Pericardium (tissue), 1 donor: ENCODE measurements around a stretch of chr2.

DNA sequence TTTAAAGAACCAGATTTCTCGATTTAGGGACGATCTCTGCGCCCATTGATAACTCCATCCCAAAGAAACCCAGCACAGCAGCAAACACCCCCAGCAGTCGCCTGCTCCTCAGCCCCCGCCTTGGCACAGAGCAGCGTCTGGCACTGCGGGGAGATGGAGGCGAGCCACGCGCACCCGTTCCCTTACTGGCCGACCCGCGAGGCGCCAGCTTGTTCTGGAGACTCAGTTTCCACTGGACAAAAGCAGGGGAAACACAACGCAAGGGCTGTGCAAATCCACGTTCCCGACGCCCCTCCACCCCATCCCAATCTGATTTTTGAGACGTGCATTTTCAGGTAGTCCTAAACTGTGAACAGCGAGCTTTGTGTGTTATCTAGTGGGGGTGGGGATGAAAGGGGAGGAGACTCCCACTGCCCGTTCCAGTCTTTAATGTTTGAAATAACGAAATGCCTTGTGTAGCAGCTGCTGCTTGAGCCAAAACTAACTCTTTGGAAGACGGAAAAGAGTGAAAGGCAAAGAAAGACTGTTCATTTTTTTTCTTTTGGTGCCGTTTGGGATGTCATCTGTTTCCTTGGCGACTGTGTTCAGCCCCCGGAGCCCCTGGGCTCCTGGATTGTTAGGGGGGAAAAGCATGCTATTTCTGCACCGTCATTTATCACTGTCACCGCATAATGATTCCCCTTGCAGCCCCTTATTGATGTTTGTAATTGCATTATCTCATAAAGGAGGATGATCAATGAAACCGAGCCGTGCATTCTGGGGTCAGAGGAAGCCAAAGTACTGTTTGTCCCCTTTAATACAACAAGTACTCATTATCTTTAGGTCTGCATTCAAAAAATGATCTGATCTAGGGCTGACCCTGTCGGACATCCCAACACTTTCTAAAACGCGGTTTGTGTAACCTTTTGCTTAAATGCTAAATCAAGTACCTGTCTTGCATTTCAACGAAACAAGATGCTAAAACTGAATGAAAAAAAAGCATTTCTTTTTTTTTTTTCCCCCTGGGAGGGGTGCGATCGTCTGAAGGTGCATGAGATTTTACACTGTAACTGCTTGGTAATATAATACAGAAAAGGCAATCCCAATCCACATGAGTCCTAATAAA, 143.5 kb downstream of the MEIS1 start:
- RRBS: no CpG with 5 or more reads among the region's 37 CpGs

DNA sequence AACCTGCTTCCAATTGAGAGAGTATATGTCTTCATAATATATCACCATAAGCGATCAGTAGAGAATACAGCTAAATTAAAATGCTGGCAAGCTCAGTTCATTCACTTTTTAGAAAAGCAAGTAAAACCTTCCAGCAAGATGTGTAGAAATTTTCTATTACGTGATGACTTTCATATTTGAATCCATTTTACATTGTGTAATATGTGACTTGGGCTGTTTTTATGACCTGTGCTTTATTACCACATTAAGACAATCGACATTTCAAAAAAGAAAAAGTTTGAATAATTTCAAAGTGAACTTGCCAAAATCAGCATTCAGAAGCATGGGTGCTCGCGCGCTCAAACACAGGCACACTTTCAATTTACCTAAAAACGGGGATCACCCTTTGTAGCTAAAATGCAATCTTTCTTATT, 253.1 kb downstream of the MEIS1 start:
- RRBS: no CpG with 5 or more reads among the region's 7 CpGs

DNA sequence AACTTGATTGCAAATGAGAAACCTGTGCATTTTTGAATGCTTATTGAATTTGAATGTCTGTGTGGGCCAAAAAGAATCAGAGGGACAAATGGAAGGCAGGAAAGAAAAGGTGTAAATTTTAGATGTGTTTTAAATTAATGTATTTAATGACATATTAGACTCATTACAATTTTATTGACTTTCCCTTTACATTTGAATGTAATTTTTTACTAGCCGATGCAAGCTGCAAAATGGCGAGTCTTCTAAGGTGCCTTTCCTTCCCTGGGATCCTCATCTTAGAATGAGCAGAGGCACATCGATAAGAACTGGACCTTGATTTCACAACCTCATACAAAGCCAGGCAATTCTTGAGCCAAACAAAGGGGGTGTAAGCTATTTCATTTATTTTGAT, 260.1 kb downstream of the MEIS1 start:
- RRBS: no CpG with 5 or more reads among the region's 3 CpGs

GRCh38 chr2:66695381-66695672, 260.4 kb downstream of the MEIS1 start:
- RRBS: no CpG with 5 or more reads among the region's 3 CpGs

GRCh38 chr2:66698239-66699190, 263.6 kb downstream of the MEIS1 start:
- RRBS: no CpG with 5 or more reads among the region's 9 CpGs

GRCh38 chr2:67397839-67398431, 802 bp downstream of the ETAA1 start:
- RRBS: 1% methylated on average over 2 of the region's 16 CpGs

GRCh38 chr2:67399037-67399597, 2.0 kb downstream of the ETAA1 start:
- RRBS: no CpG with 5 or more reads among the region's 3 CpGs

DNA sequence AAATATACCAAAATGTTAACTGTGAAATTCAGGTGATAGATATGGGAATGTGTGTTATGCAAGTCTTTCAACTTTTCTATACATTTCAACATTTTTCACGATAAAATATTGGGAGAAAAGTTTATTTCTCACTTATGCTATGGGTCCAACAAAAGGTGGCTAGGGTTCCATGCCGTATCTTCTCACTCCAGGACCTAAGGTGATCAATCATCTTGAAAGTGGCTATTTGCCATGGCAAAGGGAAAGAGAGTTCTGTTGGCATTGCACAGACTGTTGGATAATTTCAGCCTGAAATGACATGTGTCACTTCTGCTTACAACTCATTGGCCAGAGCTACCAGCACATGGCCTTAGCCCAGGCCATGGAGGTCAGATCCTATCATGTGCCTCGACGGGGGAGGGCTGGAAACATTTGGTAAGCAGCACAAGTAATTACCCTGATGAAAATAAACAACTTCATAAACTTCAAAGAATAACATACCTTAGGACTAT, 32.3 kb downstream of the CNRIP1 start:
- RRBS: no CpG with 5 or more reads among the region's 4 CpGs

GRCh38 chr2:68290777-68291244, 28.9 kb downstream of the CNRIP1 start:
- RRBS: no CpG with 5 or more reads among the region's 5 CpGs

DNA sequence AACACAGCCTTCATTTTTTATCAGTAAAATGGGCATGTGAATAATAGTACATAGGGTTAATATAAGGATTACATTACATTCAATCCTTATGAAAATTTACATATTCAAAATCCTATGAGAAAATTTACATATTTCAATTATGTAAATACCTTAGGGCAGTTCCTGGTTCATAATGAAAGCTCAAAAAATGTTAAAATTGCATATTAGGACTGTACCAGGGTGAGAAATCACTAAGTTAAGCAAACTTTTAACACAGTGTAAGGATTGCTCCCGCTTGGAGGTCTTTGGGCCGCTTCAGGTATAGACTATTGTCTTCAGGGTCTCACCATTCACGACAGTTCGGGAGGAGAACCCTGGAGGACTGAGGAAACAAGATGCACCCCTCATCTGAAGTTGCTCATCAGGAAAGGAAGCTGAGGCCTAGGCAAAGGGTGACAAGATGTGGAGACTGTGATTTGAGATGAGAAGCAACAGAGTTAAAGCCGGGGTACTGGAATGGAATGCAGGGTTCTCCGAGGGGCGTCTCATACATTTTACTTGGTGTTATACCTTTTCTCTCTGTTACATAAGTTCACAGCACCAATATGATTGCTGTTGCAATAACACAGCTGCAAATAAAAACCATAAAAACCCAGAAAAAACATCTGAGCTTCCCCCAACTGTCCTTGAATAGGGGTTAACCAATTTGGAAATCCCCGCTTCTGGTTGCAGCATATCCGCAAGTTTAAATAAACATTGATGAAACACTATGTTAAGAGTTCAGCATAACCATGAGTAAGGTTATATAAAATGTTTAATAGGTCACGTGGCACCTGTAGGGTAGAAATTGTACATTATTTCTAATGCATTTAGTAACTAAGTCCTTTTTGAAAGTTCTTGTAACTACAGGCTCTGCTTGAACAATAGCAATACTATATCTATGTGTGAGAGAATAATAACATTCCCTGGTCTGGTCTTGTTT, 40.1 kb downstream of the FBXO48 start:
- RRBS: no CpG with 5 or more reads among the region's 10 CpGs

DNA sequence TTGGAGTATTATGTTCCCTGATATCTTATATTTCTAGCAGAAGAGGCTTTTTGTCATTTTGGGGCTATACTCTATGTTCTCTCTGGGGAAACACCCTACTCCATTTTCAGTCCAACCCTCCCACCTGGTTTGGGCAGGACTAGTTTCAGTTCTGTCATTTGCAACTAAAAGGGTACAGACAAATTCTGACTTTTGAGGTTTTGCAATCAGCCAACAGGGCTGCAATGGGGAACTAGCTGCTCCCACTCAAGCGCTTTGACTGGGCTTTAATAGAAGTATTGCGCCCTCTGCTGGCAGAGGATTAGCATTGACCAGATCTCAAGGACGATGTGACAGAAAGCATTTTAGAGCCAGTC, 25.5 kb downstream of the FBXO48 start:
- RRBS: no CpG with 5 or more reads among the region's 3 CpGs

- RRBS: no CpG with 5 or more reads among the region's 2 CpGs
Measured at GRCh38 chr2:68512844-68513924, 45.8 kb downstream of the APLF start.

GRCh38 chr2:68567043-68567504, 76.3 kb upstream of the PROKR1 start:
- RRBS: no CpG with 5 or more reads among the region's 1 CpG

- RRBS: 17% methylated on average over 1 of the region's 9 CpGs
Measured at GRCh38 chr2:68732474-68733005, 2.1 kb upstream of the ARHGAP25 start.

DNA sequence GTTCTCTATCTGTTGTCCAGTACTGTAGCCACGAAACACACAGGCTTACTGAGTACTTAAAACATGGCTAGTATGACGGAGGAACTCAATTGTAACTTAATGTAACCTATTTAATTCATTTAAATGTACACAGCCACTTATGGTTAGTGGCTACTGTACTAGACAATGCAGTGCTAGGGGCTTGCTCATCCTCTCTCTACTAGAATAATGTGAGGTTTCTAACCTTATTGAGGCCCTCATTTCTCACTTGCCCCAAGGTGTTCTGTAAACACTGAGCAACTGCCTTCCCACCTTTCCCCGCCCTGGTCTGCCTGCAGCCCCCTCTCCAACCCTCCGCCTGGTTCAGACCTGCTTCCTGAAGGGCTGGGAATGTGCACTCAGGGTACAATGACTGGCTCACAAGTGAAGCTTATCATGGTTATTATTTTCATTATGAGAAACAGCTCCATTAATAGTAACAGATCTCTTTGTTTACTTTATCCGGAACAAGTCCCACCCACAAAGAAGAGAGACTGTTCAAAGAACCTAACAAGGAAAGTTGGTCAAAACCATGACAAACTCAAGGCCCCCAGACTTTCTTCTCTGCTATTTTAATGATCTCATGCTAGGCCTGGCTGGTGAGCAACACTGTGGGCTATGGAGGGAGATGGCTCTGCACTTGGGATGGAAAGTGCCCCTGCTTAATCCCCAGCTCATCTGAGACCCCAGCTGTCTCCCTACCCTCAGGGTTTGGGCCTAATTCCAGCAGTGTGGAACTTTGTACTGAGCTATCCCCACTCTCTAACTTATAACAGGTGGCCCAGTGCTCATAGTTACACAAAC, 36.6 kb downstream of the ARHGAP25 start:
- RRBS: no CpG with 5 or more reads among the region's 5 CpGs

- RRBS: no CpG with 5 or more reads among the region's 4 CpGs
Measured at GRCh38 chr2:68776656-68777151, 42.1 kb downstream of the ARHGAP25 start.

- RRBS: no CpG with 5 or more reads among the region's 2 CpGs
Measured at GRCh38 chr2:68826275-68826474, 45.0 kb downstream of the BMP10 start.

DNA sequence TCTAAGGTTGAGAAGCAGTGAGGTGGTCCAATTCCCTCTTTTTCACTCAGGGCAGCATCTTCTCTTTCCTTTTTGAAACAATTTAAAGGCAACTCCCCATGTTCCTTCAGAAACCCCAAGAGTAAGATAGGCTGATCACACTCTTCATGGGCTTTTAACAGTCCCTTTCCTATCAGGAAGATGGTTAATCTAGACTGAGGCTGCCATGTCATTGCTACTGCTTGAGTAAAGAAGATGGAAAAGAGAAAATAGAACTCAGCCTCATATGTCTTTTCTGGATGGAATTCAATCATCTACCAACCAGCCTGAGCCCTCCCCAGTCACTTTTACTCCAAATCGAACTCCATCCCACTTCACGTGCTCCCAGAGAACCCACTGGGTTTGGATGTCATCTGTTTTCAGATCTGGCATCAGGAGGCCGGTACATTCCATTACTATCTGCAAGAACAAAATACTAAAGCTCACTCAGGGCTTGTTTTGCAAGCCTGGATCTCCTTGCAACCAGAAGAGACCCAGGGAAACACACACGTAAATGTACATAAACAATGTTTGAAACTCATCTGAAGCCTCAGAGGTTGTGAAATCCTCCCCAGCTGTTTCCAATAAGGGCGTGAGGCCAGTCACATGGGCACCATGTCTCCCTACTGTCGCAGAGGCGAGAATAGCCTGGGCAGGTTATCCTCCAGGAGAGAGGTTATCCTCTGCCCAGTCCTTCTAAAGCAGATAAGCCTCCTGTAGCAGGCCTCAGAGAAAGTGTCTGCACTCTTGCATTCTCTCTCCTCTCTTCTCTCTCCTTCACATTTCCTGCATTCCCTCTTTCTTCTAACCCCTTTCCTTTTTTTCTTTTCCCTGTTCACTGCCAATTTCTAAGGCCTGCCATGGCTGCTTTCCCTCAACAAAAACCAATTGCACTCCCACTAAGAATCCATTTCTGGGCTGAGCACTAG, 187.0 kb downstream of the GFPT1 start:
- RRBS: no CpG with 5 or more reads among the region's 7 CpGs

- RRBS: no CpG with 5 or more reads among the region's 3 CpGs
Measured at GRCh38 chr2:69205226-69205752, 181.7 kb downstream of the GFPT1 start.

DNA sequence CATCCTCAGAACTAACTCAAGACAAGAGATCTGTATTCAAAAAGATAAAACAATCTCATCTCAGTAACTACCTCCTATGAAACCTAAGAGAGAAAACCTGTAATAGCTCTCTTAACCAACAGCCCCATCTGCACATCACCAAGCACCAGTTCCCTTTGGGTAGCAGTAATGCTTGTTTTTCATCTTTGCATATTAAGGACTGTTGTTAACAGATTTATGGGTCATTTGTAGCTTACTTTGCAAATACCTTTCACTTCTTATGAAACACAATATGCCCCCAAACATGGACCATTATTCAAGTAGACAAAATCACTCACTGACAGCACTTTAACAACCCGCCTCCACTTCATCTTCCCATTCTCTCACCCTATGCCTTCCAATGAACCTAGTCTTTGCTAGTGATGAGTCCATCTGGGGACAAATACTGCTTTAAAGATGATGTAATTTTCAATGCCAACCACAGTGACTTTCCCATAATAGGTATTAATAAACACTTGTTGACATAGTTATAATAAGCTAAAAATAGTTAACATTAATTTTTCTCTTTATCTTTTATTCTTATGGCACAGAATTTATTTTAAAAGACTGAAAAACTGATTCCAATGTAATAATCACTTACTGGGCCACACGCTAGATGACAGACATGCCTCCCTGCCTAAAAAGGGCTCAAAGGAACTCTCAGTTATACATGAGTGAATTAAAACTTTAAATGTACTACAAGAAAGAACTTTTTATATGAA, 64.3 kb downstream of the GFPT1 start:
- RRBS: no CpG with 5 or more reads among the region's 2 CpGs